Skin of body (tissue), 2 donors: ENCODE results near the gene RPS6KB1.

DNA sequence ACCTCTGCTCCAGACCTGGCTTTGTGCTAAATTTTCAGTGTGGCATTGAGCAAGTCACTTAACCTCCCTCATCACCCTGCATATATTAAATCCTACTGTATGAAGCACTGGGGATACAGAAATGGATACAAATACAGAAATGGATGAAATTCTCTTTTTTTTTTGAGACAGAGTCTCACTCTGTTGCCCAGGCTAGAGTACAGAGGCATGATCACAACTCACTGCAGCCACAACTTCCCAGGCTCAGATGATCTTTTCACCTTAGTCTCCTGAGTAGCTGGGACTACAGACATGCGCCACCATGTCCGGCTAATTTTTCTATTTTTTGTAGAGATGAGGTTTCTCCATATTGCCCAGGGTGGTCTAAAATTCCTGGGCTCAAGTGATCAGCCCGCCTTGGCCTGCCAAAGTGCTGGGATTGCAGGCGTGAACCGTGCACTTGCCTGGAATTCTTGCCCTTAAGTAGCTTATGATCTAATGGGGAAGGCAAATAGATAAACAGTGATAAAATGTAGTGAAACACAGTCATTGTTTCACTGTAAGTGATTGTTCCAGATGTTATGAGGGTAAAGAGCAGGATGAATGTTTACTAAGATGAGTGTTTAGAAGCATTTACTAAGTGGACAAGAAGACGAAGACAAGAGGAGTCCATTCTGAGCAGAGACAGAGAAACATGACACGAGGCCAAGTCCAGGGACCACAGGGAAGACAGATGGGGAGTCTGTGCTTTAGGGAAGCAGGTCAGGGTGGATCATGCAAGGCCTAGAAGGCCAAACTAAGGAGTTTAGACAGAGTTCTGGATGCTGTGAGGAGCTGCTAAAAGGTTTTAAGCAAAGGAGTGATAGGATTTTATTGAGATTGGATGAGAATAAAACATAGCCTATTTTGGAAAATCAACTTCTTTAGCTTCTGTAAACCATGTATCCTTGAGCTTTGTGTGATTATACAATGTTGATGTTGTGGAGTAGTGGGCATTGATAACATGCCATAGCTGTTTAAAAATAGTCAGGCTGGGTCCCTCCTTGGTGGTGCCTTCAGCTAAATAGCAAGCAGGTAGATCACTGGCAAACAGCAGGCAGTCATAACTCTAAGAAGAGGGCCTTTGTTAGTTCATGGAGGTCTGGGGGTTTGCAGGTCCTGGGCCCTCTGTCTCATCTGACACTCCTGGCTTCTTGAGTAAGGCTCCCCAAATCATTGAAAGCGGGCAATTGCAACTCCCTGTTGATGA, 36.9 kb downstream of the YPEL2 start:
- RAMPAGE, long total RNA, result no peak

GRCh38 chr17:59422919-59423821, 91.7 kb downstream of the YPEL2 start:
- RAMPAGE, long total RNA, result no peak

- RAMPAGE, long total RNA, result no peak
Observed at GRCh38 chr17:59423824-59424393, 92.5 kb downstream of the YPEL2 start.

GRCh38 chr17:59490068-59490595, 75.3 kb upstream of the DHX40 start:
- RAMPAGE, long total RNA, result no peak

- RAMPAGE, long total RNA, result no peak
Observed at GRCh38 chr17:59566015-59566929, 862 bp downstream of the DHX40 start.

DNA sequence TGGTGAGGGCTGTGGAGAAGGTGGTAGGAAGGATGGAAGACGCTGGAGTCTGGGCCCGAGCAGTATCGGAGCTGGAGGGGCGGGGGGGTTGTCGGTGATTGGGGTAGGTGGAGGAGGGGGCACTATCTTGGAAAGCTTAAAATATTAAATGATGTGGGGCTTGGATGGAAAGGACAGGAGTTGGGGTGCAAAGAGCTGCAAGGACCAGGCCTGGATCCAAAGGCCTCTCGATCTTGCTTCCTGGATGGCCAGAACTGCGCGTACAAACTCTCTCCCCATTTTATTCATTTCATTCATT, 446 bp downstream of the CLTC start:
- RAMPAGE, long total RNA, result no peak

- RAMPAGE, long total RNA, result no peak
Observed at GRCh38 chr17:59696997-59697471, 10.2 kb downstream of the PTRH2 start.

- RAMPAGE, long total RNA, result no peak
Observed at GRCh38 chr17:59761643-59762175, 54.3 kb downstream of the VMP1 start.

- RAMPAGE, long total RNA, result no peak
Observed at GRCh38 chr17:59790825-59791417, 83.5 kb downstream of the VMP1 start.

- RAMPAGE, long total RNA, result no peak
Observed at GRCh38 chr17:59893046-59894073, at the start of gene RPS6KB1. Gene RPS6KB1 (plus strand): TSS chr17:59893121.

GRCh38 chr17:59963640-59964397, 721 bp downstream of the RNFT1 start:
- RAMPAGE, long total RNA, result no peak

DNA sequence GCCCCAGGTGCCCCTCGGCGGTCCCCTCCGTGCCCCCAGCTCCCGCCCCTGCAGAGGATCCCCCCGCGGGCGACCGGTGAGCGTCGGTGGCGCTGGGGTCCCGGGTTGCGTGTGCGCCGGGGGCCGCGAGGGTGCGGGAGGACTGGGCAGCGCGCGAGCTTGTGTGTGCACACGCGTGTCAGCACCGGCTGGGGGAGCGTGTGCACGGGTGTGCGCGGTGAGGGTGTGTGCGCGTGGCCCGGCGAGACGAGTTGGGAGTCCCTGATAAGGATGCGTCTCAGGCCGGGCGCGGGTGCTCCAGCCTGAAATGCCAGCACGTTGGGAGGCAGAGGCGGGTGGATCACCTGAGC, 313 bp downstream of the CA4 start:
- RAMPAGE, long total RNA, result no peak

- RAMPAGE, long total RNA, result no peak
Observed at GRCh38 chr17:60194191-60194800, 44.5 kb downstream of the CA4 start.

DNA sequence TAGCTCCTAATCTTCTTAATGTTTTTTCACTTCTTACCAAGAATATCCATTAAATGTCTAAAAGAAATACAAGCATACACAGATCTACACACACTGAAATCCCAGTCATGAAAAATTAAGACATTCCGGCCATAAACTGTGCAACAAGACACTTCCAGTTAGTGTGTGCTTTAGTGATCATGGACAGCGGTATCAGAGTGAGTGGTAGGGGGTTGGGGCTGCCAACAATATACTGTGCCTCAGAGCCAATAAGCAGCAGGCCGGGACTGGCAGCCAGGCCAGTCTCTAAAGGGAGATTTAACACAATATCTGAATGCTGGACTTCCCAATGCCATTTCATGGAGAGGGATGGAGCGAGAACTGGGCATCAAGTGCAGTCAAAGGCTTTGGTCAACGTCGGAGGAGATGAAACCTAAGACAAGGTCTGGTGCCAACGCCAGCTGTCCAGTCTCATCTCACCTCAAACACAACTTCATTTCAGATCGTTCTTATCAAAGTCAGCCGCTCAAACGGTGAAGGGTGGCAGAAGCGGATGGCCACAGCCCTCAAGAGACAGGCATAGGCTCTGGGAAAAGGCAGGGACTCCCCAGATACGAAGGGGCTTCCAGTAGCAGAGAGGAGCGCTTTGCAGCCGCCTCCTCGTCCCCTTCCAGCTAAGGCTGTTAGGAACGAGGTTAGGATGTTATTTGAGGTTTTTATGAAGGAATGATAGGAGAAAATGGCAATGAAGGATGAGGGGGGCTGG, 948 bp downstream of the USP32 start:
- RAMPAGE, long total RNA, result no peak

DNA sequence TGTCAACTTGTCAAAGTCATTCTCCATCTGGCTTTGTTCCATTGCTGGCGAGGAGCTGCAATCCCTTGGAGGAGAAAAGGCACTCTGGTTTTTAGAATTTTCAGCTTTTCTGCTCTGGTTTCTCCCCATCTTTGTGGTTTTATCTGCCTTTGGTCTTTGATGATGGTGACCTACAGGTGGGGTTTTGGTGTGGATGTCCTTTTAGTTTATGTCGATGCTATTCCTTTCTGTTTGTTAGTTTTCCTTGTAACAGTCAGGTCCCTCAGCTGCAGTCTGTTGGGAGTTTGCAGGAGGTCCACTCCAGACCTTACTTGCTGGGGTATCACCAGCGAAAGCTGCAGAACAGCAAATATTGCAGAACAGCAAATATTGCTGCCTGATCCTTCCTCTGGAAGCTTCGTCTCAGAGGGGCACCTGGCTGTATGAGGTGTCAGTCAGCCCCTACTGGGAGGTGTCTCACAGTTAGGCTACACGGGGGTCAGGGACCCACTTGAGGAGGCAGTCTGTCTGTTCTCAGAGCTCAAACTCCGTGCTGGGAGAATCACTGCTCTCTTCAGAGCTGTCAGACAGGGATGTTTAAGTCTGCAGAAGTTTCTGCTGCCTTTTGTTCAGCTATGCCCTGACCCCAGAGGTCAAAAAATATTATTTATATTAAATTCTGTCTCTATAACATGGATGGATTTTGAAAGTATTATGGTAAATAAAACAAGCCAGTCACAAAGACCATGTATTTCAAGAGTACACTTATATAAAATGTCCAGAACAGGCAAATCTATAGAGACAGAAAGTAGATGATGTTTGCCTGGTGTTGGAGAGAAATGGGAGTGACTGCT, 38.1 kb downstream of the APPBP2 start:
- RAMPAGE, long total RNA, result no peak

DNA sequence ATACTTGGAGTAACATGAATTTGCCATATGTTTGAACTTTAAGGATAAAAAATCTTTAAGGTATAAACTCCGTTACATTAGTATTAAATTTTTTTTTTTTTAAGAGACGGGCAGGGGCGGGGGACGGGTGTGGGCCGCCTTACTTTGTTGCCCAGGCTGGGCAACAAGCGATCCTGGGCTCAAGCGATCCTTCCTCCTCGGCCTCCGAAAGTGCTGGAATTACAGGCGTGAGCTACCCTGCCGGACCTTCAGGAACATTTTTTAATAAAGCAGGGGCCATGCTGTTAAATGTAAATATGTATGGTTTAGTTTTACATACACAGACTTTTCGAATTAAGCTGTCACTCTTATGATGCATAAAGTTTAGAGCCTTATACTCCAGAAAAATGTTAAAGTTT, 2.3 kb downstream of the PPM1D start:
- RAMPAGE, long total RNA, result no peak

- RAMPAGE, long total RNA, result no peak
Observed at GRCh38 chr17:61069684-61070007, 330.0 kb upstream of the TBX2 start.

DNA sequence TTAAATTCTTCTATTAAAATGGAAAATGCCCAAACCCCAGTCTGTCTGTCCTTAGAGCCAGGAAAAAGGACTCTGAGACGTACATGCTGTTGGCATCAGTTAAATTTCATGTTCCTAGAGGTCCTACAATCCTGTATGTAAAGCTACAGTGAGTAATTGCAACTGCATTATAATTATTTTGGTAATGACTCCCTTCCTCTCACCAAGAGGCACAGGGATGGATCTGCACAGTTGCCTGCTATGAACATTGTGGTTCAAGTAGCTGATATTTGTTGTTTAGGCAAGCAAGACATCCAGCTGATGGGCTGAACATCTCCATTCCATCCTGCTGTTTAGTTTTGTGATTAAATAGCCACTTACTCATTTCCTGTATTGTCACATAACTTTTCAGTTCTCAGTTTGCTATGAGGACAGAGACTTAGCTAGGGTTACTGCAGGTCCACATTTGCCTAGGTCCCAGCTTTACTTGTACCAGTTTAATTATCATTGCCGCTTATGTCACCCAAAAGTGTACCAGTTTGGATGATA, 181.2 kb upstream of the TBX2 start:
- RAMPAGE, long total RNA, result no peak

DNA sequence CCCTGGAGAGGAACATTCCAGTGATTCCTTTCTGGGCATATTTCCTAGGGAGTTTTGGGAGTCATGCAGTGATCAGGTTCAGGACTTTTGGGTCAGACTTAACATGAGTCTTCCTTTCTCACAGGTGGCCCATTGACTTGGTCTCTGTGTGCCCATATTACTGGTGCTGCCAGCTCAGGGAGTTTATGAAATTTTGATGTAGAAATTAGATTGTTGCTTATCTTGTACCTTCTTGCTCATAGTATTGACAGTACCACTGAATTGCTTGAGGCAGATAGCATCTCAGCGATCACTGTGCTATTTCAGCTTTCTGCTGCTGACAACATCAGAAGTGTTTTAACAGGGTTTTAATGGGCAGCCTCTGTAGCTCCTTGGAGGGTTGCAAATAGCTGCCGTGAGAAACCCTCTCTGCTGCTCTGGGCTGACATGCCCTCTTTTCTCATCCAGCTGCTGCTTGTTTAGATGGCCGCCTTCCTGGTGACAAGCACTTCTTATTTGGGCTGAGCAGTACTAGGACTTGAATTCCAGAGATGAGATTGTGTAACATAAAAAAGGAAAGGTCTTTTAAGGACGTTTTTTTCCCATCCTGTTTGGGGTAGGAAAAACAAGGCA, 180.2 kb upstream of the TBX2 start:
- RAMPAGE, long total RNA, result no peak

- RAMPAGE, long total RNA, result no peak
Observed at GRCh38 chr17:61237408-61237804, 162.2 kb upstream of the TBX2 start.